ENCODE measurements around a stretch of chr3.

DNA sequence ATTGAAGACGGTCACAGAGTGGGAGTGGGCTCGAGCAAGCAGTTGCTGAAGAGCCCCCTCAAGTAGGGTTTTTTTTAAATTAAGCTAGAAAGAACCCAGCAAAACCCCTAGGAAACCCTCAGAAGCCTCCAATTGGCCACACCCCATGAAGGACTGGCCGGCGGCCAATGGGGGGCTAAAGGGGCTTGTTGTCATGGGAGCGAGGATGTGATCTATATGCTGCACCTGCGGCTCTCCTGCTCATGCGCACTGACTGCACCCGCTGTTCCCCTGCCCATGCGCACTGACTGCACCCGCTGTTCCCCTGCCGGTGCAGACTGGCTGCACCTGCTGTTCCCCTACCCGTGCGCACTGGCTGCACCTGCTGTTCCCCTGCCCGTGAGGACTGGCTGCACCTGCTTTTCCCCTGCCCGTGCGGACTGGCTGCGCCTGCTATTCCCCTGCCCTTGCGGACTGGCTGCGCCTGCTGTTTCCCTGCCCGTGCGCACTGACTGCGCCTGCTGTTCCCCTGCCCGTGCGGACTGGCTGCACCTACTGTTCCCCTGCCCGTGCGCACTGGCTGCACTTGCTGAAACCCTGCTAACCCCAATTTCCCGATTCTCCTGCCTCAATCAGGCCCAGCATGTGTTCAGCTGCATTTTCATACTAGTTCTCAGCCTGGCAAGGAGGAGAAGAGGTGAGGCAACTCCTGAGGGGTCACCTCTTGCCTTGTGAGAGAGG, 16.8 kb upstream of the MCCC1 start:
- PRO-cap, 2 experiments: no peak in any of the 2 experiments

- PRO-cap, 2 experiments: no peak in any of the 2 experiments
These were observed 45.8 kb downstream of the B3GNT5 start for GRCh38 chr3:183298474-183299611.

DNA sequence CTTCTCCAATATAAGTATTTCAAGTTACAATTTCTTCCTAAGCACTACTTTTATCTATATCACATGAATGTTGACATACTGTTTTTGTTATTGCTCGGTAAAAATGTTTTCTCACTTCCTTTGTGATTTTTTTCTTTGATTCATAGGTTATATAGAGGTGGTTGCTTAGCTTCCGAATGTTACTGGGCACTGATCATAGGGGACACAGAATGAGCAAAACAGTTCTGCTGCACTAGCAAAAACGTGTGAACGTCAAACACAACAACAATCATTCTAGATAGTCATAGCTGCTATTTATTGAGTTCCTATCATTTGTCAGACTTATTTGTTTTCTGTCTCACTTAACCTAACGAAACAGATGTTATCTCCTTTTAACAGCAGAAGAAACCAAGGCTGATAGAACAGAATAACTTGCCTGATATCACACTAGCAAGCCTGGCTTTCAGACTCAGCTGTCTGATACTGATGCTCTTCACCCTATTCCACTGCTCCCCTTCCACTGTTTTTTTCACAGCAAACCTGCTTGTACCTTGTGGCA, 79.0 kb downstream of the MCF2L2 start:
- PRO-cap, 2 experiments: no peak in any of the 2 experiments

DNA sequence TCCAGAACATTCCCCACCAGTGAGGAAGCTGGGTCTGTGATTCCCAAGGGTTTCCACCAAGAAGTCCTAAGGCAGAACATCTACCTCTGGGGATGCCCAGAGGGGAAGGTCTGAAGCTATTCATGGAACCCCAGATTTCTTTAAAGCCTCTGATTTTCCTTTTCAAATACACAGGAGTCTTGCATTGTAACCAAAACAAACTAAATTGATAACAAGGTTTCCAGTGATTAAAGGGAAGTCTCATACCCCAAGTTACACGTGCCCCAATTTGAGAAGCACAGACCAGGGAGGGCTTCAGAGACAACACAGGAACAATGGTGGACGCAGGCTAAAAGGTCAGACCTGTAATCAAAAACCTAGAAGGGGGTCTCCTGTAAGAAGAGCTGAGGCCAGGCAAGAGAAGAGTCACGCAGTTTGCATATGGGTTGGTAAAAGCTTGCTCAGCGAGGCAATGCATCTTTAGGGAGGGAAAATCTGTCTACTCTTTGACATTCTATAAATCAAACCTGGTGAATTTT, 58.5 kb upstream of the MCF2L2 start:
- PRO-cap, 2 experiments: no peak in any of the 2 experiments

GRCh38 chr3:183506849-183507329, 48.6 kb downstream of the KLHL6 start:
- PRO-cap, 2 experiments: no peak in any of the 2 experiments

- PRO-cap, 2 experiments: no peak in any of the 2 experiments
These were observed 14.7 kb downstream of the KLHL6 start for GRCh38 chr3:183540821-183541116.

- PRO-cap, 2 experiments: no peak in any of the 2 experiments
These were observed 1.5 kb upstream of the KLHL6 start for GRCh38 chr3:183556889-183557428.

- PRO-cap, 2 experiments: no peak in any of the 2 experiments
These were observed 36.4 kb upstream of the KLHL6 start for GRCh38 chr3:183591672-183592489.

GRCh38 chr3:183637245-183637629, 1.8 kb downstream of the KLHL24 start:
- PRO-cap, 2 experiments: no peak in any of the 2 experiments

DNA sequence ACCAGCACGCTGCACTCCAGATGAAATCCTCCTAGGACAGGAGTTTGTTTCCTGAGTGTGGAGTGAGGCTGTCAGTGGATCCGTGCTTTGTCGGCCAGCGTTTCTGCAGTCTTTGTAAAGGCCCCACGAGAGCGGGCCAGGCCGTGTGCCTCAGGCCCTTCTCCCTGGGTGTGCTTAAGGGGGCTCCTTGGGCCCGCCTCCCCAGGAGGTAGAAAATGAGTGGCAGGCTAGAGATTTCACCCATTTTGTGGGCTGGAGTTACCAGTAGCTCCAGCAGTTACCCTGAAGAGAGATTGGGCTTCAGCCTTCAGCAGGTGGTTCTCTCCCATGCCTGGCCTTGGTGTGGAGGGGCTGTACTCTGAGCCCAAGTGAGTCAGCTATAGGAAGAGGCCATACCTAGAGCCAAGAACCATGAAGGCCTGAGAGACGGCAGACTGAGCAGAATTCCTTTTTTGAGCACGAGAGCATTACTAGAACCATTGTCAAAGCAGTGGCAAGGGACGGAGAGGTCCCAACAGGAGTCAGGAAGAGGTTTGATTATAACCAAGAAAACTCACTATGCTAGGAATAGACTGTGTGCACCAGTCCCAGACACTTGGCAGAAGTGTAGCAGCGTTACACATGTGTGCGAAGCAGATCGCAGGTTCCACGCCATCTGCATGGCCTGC, 14.5 kb downstream of the MAP6D1 start:
- PRO-cap, 2 experiments: no peak in any of the 2 experiments

GRCh38 chr3:183815123-183816077, 10.0 kb downstream of the MAP6D1 start:
- PRO-cap, 2 experiments: no peak in any of the 2 experiments

DNA sequence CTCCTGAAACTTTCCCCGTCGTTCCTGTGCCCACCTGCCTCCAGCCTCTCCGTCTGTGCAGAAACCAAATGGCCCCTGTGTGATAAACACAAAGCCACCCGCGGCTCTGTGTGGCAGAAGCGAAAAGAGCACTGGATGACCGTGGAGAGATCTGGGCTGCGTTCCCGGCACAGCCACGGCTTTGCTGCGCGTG, 684 bp downstream of the ABCC5 start:
- PRO-cap, 2 experiments: peak in 2 of 2 experiments; most common minus-strand start position 108 of the sequence (in 1)

DNA sequence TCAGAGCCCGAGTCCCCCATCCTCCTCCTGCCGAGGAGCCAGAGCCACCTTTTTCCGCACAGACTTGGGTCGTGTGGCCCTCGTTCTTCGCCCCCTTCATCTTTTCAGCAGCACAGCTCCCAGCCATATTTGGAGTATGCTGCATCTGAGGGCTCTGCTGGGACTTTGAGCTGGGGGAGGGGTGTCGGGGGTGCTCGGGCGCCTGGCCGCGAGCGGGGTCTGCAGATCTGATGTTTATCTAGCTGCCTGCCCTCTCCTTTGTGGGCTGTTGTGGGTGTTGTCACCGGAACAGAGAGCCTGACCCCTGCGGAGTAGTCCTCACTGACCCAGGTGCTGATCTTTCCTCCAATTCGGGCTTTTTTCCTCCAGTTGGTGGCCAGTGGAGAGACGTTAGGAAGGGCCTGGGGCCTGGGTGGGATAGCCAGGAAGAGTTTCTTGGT, 961 bp downstream of the DVL3 start:
- PRO-cap, 2 experiments: no peak in any of the 2 experiments

GRCh38 chr3:184160890-184161184, 5.7 kb downstream of the DVL3 start:
- PRO-cap, 2 experiments: peak in 2 of 2 experiments; most common plus-strand start chr3:184161133 (in 2); most common minus-strand start chr3:184161004 (in 1)

DNA sequence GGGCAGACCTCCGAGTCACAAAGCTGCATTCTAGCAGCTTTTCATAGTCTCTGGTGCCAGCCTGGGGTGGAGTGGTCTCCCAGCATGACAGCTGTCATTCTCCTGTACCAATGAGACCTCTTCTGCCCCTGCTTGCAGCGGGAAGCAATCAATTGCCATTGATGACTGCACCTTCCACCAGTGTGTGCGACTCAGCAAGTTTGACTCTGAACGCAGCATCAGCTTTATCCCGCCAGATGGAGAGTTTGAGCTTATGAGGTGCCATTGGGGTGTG, 4.5 kb upstream of the ABCF3 start:
- PRO-cap, 2 experiments: no peak in any of the 2 experiments

DNA sequence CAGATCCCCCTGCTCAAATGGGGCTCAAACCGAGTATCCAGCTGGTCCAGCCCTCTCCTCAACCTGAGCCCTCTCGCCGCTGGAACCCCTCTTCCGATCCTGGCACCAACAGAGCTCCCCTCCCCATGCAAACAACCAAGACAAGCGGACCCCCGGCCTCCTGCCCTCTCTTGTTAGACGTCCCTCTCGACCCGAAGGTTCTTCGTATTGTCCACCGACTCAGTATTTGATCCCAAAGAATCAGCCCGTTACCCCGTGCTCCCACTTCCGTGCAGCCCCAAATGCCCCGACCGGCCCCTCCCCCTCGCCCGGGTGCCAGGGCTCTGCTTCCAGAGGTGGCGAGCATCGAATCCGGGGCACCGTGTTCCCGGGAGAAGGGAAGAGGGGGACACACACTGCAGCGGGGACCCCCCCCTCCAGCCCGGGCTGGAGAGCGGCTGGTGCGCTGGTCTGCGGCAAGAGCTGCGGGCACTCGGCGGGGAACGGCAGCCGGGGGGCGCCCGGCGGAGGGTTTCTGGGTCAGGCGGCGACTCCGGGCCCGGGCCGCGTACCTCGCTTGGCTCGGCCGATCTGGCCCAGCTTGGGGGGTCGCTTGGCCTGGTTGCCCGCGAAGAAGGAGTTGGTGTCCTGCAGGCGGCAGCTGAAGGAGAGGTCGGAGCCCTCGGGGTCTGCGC, 650 bp downstream of the CAMK2N2 start:
- PRO-cap, 2 experiments: no peak in any of the 2 experiments

DNA sequence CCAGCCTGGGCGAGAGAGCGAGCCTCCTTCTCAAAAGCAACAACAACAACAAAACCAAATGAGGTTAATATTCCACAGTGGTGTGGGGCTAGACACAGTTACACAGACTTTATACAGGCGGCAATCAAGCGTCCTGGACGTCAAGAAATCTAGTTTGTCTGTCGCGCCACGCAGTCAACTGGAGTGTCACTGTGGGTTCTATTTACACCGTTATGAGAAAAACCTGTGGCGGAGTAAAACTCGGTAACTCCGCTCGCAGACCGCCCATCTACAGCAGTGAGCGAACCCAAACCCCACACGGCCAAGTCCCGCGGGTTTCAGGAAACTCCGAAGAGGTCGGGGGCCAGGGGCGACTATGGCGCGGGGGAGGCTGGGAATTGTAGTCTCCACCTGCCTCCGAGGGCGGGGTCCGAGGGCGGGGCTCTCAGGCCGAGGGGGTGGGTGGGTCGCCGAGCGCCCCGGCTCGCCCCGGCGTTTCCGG, 329 bp upstream of the PSMD2 start:
- PRO-cap, 2 experiments: peak in 2 of 2 experiments; most common minus-strand start position 278 of the sequence (in 2)

DNA sequence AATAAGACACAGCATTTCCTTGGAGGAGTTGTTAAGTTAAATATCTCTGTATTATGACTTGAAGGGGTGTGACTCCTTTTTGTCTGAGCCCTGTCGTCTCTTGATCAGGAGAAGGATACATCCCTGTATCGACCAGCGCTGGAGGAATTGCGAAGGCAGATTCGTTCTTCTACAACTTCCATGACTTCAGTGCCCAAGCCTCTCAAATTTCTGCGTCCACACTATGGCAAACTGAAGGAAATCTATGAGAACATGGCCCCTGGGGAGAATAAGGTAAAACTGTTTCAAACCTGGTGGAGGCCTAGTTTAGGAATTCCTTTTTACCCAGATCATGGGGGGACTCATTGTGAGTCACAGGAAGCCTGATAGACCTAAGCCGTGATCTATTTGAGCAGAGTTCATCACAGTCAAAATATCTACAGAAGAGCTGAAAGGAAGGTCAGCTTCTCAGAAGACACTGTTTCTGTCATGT, 1.2 kb downstream of the PSMD2 start:
- PRO-cap, 2 experiments: no peak in any of the 2 experiments

DNA sequence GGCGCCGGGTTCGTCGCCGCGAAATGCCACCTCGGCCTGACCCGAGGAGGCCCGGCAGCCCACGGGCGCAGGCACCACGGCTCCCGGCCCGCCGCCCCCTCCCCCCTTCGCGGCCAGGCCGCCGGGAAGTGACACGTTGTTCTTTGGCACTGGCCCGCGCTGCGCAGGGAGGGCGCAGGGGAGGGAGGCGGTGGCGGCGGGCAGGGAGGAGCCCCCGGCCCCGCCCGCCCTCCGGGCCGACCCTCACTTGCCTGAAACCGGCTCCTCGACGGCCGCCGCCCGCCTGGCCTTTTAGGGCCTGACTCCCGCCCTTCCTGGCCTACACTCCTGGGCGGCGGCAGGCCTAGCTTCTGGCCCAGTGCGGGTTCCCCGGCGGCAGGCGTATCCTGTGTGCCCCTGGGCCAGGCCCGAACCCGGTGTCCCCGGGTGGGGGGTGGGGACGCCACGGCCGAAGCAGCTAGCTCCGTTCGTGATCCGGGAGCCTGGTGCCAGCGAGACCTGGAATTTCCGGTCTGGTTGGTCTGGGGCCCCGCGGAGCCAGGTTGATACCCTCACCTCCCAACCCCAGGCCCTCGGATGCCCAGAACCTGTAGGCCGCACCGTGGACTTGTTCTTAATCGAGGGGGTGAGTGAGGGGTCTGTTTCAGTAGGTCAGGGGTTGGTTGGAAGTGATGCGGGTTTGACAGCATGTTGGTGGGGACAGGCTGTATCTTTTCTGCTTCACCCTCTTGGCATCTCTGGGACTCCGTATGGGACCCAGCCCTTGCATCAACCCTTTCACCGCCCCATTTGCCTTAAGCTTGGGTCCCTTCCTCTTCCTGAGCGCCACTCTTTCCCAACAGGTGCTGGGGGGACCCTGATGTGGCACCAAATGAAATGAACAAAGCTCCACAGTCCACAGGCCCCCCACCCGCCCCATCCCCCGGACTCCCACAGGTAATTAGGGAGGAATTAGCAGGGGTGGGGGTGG, 800 bp downstream of the EIF4G1 start:
- PRO-cap, 2 experiments: peak in 2 of 2 experiments; most common plus-strand start position 246 of the sequence (in 2); most common minus-strand start position 130 of the sequence (in 2)

DNA sequence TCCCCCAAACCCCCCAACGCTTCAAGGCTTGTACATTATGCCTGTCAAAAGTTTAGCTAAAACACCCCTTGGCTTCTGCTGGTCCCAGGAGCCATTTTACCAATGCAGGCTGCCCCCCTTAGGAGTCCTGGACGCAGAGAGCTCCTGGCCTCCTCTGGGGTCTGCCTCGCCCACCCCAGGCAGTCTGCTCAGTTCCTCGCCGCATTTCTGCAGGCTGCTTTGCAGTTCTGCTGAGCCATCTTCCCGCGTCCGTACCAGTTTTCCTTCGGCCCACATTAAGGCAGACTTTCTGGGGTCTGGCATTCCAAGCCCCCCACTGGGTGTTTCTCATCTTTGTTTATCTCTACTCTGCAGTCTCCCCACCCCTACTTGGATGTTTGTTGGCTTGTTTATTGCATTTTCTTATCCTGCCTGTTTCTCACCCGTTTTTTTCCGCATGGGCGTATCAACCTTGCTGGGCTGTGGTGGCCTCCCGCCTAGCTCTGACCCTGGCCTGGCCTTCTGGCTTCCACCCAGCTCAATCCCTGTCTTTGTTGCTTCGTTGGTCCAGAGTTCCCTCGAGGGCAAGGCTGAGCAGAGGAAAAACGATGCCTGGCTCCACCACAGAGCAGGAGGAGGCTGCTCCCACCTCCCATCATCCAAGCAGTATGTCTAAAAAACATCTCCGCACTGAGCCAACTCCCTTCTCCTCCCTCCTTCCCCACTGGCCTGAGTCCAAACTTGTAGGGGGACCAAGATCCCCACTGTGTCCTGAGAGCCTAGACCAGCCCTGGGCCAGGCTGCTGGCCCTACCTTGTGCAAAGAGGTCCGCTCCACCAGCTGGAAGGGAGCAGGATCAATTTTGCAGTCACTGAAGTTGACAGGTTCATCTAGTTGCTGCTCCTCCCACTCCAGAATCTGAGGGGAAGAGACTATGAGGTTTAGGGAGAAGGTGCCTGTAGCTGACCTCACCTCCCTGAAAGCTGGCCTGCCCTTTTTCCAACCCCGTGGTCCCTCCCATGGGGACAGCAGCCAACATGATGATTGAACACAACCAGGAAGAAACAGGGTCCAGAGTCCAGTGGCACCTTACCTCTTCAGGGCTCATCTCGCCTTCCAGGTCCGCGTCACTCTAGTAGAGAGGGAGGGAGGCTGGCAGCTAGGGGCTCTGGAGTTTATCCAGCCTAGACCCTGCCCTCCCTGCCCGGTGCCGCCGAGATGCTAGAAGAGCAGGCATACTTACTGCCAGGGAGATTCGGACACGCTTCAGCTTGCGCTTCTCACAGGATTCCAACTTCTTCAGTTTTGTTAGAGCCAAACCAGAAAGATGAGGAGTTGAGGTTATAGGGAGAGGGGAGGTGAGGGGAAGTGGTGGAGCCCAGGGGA, 9.7 kb downstream of the CLCN2 start:
- PRO-cap, 2 experiments: no peak in any of the 2 experiments